Ileum (tissue), 1 donor: Measurements from ENCODE around the genes BCL11B, SETD3 and CYP46A1.

- PRO-cap: no peak
Observed at GRCh38 chr14:99266078-99267268, 5.5 kb downstream of the BCL11B start.

GRCh38 chr14:99271432-99272522, at the start of gene BCL11B:
Gene BCL11B (minus strand): TSS chr14:99272197.
- PRO-cap: bidirectional peak, plus-strand start at chr14:99272136, minus-strand start at chr14:99272193

- PRO-cap: unidirectional peak, plus-strand start at chr14:99320469
Observed at GRCh38 chr14:99320024-99320633, 48.1 kb upstream of the BCL11B start.

GRCh38 chr14:99480591-99481572, at the start of gene SETD3:
Gene SETD3 (minus strand): TSS chr14:99480859.
- PRO-cap: unidirectional peak, minus-strand start at chr14:99480859; unidirectional peak, plus-strand start at chr14:99481445

GRCh38 chr14:99505983-99506518, 24.8 kb downstream of the CCNK start:
- PRO-cap: no peak

DNA sequence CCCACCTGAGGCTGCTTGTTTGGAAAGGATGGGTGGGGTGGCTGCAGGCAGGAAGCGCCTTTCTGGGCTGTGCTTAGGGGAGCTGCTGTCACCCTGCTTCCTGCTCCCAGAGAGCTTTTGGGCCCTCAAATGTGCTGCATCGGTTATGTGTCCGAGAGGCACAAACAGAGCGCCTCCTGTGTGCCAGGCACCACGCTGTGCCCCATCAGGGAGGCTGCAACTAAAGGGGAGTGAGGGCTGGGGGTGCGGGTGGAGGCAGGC, 44.2 kb downstream of the CCNK start:
- PRO-cap: no peak

DNA sequence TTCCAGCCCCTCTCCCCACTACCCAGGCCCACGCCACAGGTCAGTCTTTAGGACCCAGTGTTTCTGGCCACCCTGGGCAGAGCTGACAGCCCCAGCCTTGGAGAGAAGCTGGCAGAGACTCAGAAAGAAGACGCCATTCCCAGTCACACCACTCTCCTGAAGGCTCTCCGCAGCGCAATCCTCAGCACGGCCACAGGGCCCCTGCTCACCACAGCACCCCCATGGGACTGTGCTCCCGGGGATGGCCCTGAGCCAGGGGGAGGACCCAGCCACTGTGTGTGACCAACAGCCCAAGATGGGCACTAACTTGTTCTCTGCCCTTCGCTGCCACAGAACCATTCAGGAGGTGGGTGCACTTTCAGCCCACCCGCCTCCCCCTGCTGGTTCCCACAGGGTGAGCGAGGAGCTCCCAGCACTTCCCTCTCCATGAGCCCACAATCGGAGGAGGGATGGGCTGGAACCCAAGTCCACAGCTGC, 57.1 kb downstream of the CCNK start:
- PRO-cap: no peak

GRCh38 chr14:99560992-99561280, 43.1 kb downstream of the CCDC85C start:
- PRO-cap: no peak

DNA sequence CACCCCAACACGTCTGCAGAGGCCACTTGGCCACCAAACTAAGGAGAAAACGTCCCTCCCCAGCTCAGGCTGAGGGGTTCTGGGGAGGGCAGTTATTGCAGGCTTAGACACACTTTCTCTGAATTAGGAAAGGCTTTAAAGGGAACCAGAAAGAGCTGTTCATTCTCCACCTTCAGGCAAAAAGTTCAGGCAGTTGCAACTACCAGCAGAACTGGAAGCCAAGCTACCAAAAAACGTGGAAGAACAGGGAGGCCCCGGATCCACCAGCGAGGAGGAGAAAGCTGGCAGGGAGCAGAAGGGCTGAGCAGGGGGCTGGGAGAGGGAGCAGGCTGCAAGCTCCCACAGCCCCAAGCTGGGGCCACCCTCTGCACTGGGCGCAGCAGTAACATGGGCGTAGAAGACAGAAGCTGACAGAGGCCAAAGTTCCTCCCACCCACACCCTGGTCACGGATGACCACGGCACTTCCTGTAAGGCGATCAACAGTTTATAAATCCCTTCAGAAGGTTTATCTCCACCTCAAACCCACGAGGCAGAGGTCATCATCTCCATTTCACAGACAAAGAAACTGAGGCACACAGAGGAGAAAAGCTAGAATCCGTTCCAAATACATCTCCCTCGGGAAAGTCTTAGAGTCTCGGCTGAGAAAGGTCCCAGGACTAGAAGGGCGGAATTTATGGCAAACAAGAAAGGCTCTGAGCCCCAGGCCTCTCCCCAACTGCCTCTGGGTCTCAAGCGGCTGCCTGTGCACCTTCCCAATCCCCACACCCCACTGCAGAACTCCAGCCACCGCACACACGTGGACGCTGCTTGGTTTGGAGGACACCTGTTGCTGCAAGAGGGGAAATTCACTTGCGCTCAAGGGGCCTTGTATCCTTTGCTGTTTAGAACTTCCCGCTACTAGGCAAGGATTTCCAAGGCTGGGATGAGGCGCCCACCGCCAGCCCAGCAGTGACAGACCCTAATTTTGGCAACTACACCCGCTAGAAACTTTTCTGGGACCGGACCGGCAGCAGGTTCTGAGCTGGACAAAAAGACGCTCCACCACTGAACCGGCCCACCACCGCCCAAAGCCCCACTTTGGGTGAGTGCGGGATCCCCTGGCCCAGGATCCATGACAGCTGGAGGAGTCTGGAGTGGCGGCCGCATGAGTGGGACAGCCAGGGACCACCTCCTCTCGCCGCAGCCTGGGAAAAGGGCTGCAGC, 1.7 kb downstream of the CCDC85C start:
- PRO-cap: bidirectional peak, plus-strand start at position 520 of the sequence, minus-strand start at position 362 of the sequence; unidirectional peak, minus-strand start at position 772 of the sequence

GRCh38 chr14:99604718-99605229, 767 bp upstream of the CCDC85C start:
- PRO-cap: unidirectional peak, minus-strand start at chr14:99605054

- PRO-cap: bidirectional peak, plus-strand start at chr14:99605442, minus-strand start at chr14:99605342; unidirectional peak, minus-strand start at chr14:99605705
Observed at GRCh38 chr14:99605230-99606121, 1.5 kb upstream of the CCDC85C start.

- PRO-cap: bidirectional peak, plus-strand start at chr14:99684320, minus-strand start at chr14:99684016
Observed at GRCh38 chr14:99684138-99684843, at the start of gene CYP46A1. Gene CYP46A1 (plus strand): TSS chr14:99684298.

GRCh38 chr14:100142133-100142582, 17.3 kb downstream of the DEGS2 start:
- PRO-cap: bidirectional peak, plus-strand start at chr14:100142419, minus-strand start at chr14:100142298

DNA sequence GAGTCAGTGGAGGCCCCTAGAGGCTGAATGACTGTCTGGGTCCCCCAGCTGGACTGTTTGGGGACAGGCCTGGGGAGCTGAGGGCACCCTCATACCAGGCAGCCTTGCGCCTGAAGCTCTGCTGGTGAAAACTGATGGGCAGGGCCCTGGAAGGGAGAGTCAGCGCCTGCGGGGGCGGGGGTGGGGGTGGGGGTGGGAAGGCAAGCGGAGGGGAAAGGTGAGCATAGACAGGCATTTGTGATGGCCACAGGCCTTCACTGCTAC, 34.3 kb upstream of the DEGS2 start:
- PRO-cap: no peak

DNA sequence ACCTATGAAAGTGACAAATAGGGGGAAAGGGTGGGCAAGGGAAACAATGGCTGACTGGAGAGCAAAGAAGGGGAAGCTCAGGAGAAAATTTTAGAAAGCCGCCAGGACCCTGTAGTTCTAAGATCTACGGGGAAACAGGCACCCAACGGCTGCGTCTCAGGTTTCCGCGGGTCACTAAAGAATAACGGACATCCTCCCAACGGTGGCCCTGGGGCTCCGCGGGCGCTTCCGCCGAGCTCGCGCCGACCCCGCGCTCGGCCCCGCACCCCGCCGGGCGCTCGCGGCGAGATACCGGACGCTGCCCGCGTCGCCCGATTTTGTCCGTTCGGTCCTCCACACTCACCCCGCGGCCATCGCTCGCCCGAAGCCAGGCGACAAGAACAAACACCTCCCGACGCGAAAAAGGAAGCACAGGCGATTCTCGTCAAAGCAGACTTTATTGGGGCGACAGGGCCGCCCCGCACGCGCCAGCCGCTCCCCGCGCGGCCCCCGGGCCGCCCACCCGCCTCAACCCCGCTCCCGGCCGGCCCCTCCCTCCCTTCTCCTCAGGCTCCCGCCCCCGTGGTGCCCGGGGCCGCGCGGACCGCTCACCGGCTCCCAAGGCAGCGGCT, 959 bp upstream of the YY1 start:
- PRO-cap: bidirectional peak, plus-strand start at position 225 of the sequence, minus-strand start at position 172 of the sequence

- PRO-cap: no peak
Observed at GRCh38 chr14:100239389-100239824, 463 bp downstream of the YY1 start.

DNA sequence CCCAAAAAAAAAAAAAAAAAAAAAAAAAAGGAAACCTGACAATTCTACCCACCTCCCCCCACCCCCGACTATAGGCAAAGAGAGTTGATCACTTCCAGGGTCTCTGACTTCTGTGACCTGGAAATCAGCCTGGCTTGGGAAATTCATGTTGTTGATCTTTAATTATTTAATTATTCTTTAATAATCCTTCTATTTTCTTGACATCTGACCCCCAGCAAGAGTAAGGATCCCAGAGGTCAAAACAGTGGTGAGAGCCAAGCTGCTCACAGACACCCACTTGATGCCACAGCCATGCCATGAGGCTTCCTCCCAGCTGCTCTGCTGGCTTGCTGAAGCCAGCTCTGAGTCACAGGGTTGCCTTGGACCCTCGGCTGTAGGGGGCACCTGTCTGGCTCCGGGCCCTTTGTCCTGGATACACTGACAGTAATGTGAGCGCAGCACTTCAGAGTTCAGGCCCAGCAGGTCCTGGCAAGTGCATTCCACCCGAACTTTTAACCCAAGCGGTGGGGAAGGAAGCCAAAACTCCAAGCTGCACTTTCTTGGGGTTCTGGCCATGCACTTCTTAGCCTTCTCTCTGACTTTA, 25.1 kb downstream of the SLC25A29 start:
- PRO-cap: no peak

GRCh38 chr14:100312082-100312582, 5.9 kb upstream of the SLC25A29 start:
- PRO-cap: no peak

DNA sequence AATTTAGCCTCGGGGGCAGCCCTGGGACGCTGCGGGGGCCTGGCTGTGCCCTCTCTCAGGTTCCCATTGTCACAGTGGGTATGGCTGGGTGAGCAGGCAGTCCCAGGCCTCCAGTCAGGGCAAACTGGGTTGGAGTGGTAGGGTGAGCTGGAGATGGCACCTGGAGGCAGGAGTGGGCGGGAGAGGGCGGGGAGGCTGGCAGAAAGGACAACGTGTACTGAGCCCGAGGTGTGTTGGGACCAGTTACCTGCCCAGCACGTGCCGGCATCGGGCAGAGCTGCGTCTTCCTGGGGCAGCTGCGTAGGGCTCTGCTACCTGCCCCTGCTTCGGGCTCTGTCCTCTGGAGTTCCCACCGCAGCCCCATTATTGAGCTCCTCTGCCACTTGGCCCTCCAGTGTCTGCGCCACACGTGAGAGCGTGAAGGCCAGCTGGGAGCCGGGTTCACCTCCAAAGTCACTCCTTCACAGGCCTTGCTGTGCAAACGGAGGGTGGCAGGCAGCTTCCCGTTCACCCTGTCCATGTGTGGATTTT, 7.6 kb upstream of the SLC25A29 start:
- PRO-cap: no peak

DNA sequence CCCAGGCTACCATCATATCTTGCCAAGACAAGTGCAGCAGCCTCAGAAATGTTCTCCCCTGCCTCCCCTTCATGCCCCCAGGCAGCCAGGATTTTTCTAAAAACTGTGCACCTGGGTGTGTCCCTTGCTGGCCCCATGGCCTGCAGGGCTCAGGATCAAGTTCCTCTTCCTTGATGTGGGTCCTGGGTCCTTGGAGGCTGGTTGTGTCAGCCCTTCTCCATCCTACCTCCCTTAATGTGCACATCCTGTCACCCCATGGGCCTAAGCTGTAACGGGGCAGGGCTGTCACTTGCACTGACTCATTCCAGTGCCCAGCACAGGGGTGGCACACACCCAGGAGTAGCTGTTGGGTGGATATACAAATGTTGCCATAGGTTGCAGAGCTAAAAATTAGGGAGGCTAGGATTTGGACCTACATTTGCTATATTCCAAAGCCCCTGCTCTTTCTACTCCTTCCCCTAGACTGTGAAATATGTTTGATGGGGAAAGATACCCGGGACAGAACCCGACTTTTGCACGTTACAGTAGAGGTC, 48.8 kb downstream of the WDR25 start:
- PRO-cap: no peak